ENCODE results near the genes STRIP1 and ADORA3.

DNA sequence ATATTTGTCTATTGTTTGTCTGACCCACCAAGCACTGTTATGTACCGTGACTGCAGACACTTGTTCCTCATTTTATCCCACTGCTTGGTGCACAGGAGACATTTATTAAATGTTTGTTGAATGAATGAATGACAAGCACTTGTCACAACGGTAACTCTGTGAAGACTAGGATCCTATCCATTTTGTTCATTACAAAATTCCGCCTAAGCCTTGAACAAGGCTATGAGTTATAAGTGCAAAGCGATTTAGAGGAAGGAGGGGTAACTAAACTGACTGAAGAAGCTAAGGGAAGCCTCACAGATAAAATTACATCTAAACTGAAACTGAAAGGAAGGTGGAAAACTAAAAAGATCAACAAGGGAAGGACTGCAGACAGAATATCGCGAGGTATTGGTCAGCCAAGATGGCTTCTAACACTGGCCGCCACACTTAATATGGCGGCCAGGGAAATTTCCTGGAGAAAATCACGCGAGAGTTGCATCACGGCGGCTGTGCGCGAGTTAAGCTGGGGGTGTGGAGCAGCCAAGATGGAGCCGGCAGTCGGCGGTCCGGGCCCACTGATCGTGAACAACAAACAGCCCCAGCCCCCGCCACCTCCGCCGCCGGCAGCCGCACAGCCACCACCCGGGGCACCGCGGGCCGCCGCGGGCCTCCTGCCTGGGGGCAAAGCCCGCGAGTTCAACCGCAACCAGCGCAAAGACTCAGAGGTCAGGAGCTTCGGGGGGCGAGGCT, at the start of gene STRIP1:
TSS of gene STRIP1 (plus strand) at position 514 of the 732 bp plus-strand sequence.
- RRBS, result 3% methylated on average over 14 of the region's 36 CpGs

DNA sequence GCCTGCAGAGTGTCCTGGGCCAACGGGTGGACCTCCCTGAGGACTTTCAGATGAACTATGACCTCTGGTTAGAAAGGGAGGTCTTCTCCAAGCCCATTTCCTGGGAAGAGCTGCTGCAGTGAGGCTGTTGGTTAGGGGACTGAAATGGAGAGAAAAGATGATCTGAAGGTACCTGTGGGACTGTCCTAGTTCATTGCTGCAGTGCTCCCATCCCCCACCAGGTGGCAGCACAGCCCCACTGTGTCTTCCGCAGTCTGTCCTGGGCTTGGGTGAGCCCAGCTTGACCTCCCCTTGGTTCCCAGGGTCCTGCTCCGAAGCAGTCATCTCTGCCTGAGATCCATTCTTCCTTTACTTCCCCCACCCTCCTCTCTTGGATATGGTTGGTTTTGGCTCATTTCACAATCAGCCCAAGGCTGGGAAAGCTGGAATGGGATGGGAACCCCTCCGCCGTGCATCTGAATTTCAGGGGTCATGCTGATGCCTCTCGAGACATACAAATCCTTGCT, 16.6 kb downstream of the ALX3 start:
- RRBS, result no CpG with 5 or more reads among the region's 6 CpGs

GRCh38 chr1:110083243-110083783, 12.8 kb upstream of the ALX3 start:
- RRBS, result no CpG with 5 or more reads among the region's 9 CpGs

GRCh38 chr1:110083902-110084298, 13.4 kb upstream of the ALX3 start:
- RRBS, result 16% methylated on average over 13 of the region's 42 CpGs

GRCh38 chr1:110084299-110085267, 14.1 kb upstream of the ALX3 start:
- RRBS, result 8% methylated on average over 19 of the region's 69 CpGs

- RRBS, result 3% methylated on average over 8 of the region's 21 CpGs
Observed at GRCh38 chr1:110210666-110210803, 421 bp downstream of the KCNC4 start.

- RRBS, result no CpG with 5 or more reads among the region's 4 CpGs
Observed at GRCh38 chr1:110232000-110232577, 22.0 kb downstream of the KCNC4 start.

DNA sequence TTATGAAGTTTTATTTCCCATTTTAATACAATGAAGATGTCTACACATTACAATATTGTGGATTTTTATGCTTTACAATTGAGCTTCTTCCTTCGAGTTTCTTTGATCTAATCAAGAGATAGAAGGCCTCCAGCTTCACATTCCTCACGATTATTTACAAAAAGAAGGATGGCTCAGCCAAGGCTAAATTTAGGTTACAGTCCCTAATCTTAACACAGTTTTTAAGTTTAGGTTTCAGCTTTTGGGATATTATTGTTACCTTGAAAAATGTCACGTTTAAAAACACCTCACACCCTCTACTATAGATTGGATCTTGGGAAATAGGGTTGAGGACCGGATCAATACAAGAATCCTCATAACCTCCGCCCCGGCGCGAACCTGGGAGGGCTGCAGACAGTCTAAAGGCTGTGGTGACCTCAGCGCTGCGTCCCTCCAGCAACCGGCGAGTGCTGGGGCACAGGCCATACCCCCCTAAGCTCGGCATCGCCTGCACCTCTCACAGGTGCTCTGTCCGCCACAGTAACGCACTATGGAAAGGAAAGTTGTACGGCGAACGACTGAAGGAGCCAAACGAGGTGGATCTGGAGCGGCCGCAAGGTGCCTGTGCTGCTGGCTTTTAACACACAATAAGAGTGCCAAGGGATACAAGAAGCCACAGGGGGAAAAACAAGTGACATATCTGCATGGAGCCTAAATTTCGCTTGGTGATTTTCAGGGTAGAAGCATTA, 1.6 kb upstream of the RBM15 start:
- RRBS, result 6% methylated on average over 6 of the region's 23 CpGs

- RRBS, result no CpG with 5 or more reads among the region's 41 CpGs
Observed at GRCh38 chr1:110340744-110341683, 1.8 kb downstream of the RBM15 start.

DNA sequence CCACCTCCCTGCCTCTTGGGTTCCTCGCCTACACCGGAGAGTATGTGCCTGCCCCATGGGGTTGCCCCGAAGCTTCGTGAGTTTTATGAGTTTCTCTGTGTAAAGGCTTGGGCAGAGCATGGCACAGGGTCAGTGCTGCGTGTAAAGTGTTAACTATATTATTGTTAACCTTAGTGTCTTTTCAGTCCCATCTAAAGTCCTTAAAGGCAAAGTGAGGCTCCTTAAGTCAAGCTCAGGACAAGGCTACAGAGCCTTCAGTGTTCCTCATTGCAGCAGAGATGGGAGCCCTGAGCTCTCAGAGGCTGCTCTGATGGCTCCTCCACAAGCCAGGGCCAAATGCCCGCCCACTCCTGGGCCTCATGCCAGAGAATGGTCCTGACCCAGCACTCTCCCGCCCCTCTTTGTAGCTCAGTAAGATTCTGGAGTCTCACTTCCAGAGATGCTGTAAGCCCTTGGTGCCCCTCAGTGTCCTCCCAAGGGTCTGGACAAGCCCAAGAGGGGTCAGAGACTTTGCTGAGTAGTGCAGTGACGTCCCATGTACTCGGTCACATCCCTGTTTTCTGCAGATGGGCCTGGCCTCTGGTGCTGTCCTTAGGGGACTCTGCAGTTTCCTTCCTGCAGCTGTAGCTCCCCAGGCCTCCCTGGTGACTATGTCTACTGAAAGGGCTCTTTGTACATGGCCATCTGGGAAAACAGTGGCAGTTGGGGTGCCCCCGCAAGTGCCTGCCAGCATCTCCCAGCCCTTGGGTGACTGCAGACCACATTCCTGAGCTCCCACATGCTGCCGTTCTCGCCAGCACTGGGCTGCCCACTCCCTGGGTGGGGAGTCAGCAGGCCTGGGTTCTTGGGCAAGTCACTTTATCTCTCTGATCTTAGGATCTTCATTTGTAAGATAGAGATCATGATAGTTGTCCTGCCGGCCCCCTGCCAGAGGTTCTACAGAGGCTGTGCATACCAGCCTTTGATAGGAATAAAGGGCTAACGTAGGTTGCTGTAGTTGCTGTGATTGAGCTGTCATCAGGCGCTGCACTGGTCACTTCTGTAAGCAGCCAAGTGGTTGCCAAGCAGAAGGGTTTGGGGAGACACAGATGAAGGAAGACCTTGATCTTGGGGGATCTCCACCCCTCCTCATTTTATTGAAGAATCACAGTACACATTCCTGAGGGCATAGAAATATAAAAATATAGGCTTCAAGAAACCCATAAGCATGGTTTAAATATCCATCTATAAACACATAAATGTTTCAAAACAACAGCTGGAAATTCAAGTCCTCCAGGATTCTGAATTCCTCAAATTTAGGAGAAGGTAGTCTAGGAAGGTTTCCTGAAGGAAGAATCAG, 37.5 kb upstream of the KCNA10 start:
- RRBS, result no CpG with 5 or more reads among the region's 15 CpGs

GRCh38 chr1:110870766-110871499, 2.0 kb upstream of the CD53 start:
- RRBS, result no CpG with 5 or more reads among the region's 4 CpGs

DNA sequence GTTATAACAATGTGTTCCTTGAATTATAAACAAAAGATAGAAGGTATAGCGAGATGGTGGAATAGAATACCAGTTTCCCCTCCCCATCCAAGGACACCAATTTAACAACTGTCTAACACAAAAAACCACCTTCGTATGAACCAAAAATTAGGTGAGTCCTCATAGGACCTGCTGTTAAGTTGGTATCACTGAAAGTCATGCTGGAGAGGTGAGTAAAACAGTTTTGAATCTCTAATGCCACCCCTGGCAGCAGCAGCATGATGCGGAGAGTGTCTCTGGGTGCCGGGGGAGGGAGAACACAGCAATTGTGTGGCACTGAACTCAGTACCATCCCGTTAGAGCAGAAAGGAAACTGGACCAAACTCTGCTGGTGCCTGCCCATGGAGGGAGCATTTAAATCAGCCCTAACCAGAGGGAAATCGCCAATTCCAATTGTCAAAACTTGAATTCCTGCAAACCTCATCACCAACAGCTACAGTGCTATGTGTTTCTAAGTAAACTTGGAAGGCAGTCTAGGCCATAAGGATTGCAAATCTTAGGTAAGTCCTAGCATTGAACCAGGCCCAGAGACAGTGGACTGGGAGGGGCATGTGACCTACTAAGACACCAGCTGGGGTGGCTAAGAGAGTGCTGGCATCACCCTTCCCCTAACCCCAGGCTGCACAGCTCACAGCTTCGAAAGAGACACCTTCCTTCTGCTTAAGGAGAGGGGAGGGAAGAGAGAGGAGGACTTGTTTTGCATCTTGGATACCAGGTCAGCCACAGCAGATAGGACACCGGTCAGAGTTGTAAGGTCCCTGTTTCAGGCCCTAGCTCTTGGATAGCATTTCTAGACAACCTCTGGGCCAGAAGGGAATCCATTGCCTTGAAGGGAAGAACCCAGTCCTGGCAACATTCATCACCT, 30.0 kb downstream of the CD53 start:
- RRBS, result no CpG with 5 or more reads among the region's 8 CpGs

DNA sequence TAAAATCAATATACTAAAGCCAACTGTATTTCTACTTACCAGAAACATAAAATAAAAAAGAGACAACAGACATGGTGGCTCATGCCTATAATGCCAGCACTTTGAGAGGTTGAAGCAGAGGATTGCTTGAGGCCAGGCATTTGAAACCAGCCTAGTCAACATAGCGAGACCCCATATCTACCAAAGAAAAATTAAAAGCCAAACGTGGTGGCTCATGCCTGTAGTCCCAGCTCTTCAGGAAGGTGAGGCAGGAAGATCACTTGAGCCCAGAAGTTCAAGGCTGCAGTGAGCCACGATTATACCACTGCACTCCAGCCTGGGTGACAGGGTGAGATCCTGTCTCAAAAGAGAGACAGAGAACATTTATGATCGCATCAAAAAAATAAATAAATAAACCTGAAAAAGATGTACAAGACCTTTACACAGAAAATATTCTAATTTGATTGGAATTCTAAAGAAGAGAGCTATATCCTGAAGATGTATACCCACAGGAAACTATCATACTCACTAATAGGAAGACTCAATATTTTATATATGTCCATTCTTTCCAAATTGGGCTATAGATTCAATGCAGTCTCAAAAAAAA, 33.3 kb downstream of the CD53 start:
- RRBS, result no CpG with 5 or more reads among the region's 4 CpGs

DNA sequence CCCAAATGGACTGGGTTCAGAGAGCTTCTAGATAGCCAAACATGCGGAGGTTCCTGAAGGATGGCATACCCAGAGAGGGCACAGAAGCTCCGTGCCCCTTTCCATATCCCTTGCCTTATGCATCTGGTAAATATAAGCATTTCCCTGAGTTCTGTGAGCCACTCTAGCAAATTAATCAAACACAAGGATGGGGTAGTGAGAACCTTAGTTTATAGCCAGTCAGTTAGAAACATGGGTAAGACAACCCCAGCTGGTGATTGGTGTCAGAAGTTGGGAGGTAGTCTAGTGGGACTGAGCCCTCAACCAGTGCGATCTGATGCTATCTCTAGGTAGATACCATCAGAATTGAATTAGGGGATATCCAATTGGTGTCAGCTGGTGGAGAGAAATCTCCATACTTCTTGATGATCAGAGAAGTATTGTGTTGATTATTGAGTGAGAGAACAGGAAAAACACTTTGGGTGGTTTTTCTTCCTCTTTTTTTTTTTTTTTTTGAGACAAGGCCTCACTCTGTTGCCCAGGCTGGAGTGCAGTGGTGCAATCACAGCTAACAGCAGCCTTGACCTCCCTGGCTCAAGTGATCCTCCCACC, 7.6 kb downstream of the DRAM2 start:
- RRBS, result no CpG with 5 or more reads among the region's 3 CpGs

GRCh38 chr1:111422372-111423458, 4.8 kb downstream of the OVGP1 start:
- RRBS, result no CpG with 5 or more reads among the region's 13 CpGs

DNA sequence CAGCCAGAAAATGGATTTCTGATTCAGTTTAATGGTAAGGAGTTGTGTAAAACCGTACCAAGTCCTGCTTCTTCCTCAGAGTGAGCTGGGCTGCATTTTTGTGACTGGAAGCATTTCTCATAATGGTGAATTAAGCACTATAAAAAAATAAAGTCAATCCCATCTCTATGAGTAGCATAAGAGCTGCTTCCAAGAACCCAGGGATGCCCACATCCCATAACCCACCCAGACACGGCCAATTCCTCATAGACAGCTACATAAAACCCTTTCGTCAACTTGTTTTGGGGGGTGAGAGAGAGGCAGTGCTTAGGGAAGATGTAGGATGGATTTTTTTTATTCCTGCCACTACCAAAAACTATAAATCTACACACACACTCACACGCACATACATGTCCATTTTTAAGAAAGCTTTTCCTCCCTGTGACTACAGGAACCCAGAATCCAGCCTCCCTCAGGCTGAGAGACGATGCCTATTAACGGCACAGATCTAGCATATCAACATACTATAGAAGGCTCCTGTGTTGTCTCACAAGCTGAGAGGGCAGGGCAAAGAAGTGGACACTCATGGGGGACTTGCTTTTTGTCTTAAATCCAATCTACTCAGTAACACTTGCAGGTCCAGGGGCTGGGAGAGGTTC, 8.3 kb downstream of the WDR77 start:
- RRBS, result no CpG with 5 or more reads among the region's 6 CpGs

DNA sequence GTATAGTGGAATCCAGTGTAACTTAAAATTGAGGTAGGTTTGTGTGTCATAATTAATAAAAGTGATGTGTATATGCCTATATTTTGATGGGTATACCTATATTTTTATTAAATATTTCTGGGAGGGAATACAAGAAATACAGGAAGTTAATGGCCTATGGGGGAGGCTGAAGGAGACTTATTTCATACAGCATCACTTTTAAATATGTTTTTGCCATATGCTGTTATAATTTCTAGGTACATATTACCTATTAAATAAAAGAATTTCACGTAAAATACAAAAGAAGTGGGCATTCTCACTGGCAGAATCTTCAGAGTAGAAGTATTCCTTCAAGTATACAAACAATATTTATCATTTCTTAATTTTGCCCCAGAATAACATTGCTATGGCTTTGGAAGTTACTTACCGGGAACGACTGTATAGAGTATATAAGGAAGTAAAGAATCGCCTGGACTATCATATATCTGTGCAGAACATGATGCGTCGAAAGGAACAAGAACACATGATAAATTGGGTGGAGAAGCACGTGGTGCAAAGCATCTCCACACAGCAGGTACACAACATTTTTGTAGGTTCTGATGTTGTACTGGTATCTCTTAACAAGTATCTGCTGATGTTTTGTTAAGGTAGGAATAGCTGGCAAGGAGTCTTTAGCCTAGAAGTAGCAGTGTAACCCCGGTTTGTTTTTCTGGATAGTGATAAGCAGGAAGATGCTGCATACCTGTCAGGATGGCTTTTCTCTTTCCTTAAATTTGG, 10.0 kb downstream of the ATP5PB start:
- RRBS, result no CpG with 5 or more reads among the region's 8 CpGs

DNA sequence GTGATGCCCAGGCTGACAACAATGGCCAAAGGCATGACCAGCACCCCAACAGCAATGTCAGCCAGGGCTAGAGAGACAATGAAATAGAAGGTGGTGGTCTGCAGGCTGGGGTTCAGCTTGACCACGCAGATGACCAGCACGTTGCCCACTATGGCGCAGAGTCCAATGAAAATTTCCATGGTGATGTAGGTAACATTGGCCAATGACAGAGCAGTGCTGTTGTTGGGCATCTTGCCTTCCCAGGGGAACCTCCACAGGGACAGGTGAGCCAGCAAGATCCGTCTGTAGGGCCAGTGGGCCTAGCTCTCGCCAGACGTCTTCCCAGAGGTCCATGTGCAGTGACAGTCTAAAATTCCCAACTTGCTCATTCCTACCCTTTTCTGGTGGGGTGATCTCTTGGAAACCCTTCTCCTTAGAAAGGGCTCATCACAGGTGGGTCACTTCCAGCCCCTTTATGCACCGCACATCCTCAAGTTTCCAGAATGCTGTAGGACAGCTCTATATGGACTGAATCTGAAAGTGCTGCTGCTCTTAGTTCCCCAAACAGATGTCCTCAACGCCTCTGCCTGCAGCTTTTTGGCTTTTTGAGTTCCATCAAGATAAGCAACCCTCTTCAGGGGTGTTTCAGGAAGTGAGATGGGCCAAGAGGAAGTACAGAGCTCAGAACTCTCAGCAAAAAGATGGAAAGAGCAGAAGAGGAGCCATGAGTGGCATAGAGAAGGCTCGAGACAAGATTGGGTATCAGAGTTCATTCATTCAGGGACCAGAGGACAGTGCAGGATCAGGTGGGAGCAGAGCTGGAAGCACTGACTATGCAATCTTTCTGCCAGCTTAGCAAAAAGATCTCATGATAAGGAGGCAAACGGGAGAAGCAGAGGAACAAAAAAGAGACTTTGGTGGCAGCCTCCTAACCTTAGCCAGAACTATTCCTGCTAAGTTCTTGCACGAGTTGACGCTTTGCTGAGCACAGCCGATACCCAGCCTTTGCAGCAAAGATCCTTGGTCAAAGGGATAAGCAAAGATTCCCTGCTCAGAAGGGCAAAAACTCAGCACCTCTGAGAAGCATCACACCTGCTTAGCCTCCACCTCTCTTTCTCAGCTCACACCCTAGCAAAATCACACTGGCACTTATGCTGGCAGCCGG, at the start of gene ADORA3:
TSS of gene ADORA3 (minus strand) at position 509 of the 1,144 bp plus-strand sequence.
- RRBS, result no CpG with 5 or more reads among the region's 14 CpGs

GRCh38 chr1:111598301-111599025, 21.1 kb upstream of the RAP1A start:
- RRBS, result no CpG with 5 or more reads among the region's 9 CpGs

- RRBS, result no CpG with 5 or more reads among the region's 8 CpGs
Observed at GRCh38 chr1:111620671-111621422, 1.3 kb downstream of the RAP1A start.